Camera-type eye (tissue), 1 donor: Measurements from ENCODE around the gene NRXN2.

DNA sequence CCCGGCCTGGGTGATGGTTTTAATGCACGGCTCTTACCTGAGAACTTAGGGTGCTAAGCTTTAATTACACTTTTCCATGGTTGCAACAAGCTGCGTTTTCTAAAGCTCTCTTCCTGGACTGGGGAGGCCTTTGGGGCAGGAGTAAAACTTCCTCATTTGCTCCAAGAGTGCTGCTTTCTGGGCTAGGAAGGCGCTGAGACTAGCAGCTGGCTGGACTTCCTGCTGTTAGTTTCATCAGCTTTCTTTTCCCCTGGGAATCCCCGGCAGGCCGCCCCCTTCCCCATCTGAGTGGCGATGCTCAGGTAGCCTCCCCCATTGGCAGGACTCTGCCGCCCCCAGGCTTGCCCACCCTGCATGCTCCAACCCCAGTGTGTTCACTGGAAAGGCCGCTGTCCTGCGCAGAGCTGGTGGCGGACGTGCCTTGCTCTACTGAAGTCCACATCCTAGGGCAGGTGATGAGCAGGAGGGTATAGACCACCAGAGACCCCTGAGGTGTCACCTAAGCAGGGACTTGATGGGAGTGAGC lies 922 bp upstream of the FERMT3 start:
- RAMPAGE, long total RNA, result no peak

GRCh38 chr11:64225205-64225513 lies 827 bp downstream of the TRPT1 start:
- RAMPAGE, long total RNA, result no peak

GRCh38 chr11:64239705-64240135 lies 1.2 kb upstream of the ENSG00000286264 start:
- RAMPAGE, long total RNA, result no peak

GRCh38 chr11:64248251-64249107 lies 1.7 kb upstream of the PPP1R14B start:
- RAMPAGE, long total RNA, result no peak

GRCh38 chr11:64250700-64251247 lies 556 bp upstream of the PLCB3 start:
- RAMPAGE, long total RNA, result no peak

DNA sequence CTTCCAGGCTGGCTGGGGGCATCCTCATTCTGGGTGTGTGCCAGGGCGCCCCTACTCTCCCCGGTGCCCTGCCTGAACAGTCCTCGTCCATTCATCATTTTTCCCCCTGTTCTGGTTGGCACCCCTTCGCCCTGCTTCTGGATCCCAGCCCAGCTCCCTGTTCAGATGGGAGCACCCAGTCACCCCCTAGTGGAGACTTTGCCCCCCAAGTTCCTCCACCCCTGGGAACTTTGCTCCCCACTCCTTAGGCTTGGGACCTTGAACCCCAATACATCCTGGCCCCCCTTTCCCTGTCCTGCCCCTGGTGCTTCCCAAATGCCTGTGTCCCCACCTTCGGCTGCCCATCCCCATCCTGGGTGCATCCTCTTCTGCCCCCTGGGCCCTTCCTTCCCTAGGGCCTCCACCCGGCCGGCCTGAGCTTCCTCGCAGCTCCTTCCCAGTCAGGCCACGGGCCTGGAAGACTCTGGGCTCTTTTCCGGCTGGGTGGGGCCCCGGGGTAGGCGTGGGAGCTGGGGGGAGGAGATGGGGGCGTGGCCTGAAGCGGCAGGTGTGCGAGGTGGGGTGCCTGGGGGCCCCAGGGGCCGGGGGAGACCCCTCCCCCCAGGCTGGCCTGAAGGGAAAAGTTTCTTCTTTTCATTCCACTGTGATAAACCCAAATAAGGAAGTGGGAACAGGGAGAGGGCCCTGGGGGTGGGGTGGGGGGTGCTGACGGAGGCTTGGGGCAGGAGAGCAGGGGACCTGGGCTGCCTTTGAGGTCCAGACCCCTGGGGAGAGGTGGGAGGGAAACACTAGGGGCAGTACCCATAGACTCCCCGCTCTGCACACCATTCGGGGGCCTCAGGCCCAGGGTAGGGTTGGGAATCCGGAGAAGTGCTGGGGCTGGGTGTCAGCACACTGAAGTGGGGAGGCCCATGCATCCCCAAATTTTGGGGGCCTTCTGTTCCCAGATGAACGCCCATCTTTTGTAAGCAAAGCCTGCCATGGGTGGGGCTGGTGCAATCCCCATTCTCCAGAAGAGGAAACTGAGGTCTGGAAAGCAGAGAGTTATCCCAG lies 1.1 kb downstream of the PLCB3 start:
- RAMPAGE, long total RNA, result no peak

DNA sequence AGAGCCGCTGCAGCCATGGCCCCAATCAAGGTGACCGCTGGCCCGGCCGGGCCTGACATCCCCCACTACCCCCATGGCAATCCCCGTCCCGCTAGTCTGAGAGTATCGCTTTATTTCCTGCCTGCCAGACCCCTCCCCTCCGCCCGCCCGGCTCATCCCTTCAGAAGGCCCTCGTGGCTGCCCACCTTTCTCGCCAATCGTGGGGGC lies 339 bp downstream of the PRDX5 start:
- RAMPAGE, long total RNA, result no peak

DNA sequence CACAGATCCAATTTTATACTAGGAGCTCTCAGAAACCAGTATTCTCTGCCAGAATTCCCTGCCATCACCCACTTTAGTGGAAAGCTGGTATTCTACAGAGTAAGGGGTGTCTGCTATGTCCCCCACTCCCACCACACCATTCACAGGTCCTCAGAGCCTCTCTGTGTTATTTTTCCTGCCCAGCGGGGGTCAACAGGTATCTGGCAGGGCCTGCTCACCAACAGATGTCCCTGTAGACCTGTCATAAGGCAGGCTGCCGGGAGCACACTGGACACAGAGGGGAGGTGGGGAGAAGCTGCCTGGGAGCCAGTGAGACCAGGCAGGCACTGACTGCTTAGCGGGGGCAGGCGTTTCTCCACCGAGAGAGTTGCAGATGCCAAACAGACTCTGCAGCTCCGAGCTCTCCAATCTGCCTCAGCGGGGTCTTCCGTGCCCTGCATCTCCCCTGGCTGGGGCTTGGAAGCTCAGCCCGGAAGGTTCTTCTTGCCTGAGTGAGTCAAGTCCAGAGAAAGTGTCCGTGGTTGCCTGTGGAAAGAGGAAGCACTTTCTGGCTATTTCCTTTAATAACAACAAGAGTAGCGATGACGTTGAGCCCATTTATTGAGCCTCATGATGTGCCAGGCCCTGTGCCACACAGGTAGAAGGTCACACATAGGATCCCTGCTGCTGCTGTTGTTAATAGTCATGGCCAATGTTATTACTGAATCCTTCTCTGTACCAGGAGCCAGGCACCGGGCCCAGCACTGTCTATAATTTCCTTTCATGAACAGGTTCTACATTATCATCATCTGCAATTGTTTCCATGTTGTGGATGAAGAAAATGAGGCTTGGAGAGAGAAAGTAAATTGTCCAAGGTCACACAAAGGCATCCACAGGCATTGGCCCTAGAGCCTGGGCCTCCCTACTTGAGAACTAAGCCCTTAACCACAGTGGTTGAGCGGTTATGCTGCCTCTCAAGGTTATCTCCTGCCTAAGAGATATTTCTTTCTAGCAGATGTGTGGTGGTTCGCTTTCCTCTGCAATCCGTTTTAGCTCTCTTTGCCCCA lies 26.6 kb downstream of the RPS6KA4 start:
- RAMPAGE, long total RNA, result no peak

GRCh38 chr11:64447739-64448717 lies 89.1 kb downstream of the RPS6KA4 start:
- RAMPAGE, long total RNA, result no peak

DNA sequence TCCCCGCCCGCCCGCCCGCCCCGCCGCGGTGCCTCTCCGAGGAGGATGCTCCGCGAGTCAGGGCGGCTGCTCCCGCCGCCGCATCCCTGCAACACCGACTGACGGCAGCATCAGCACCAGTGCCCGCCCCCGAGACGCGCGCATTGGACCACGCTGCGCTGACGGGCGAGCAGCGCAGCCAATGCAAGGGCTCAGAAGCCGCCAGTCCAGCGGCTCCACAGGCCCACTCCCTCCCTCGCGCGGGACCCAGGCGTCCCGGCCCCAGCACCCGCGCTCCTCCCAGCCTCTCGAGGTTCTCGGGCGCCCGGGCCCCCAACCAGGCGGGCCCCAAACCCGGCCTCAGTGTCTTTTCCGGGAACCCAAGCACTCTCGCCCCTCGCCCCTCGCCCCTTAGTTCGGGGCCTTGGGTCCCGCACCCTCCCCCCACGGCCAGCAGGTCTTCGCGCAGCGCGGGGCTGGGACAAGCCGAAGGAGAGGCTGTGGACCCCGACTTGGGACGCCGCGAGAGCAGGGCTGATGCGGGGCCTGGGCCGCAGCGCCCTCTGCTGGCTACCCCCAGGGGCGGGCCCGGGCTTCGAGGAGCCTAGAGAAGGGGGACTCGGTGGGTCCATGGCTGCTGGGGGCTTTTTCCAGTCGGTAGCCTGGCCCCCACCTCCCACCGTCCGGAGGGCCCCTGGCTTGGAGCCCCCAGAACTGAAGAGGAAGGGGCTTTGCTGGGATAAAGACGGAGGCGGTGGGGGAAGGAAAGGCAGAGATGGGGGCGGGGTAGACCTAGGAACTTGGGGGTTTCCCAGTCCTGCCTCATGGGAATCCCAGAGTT lies at the start of gene NRXN2:
NRXN2 (minus strand) TSS at position 100 of the 820 bp plus-strand sequence.
- RAMPAGE, long total RNA, result no peak

DNA sequence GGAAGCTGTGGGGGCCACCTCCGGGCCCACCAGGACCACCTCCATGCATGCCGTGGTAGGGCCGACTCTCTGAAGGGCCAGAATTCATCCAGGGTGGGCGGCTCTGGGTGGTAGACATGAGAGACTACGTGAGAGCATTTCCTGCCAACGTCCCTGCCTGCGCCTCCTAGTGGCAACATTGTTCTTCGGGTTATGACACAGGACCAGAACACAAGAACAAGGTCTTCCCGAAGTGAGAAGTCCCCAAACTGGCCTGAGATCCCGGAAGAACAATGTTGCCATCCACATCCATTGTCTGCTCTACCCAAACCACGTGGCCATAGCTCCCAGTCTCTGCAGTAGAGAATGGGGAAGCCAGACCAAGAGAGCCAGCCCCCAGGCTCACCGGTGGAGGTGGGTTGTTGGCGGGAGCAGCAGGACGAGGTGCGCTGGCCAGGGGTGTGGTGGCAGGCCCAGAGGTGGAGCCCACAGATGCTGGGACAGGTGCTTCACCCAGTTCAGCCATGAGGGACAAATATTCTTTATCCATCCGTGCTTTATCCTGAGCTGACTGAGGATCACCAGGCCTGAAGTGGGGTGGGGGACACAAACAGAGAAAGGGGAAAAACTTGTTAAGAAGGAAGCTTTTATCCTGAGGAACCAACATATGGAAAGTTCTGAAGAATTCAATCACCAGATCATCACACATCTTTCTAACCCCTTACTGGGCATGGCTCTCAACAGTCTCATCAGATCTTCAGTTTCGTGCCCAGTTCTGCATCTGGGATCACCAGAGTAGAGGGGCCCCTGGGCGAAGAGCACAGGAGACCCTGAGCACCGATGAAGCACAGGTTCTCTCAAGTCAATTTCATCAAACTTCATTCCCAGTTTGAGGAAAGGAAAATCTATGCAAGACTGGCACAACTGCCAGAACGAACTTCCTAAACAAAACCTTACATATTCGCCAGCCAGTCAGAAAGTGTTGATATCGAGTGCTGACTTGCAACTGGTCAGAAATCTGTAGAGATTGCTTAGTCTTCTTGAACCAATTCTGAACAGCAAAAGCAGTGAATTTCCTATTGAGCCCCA lies 8.3 kb upstream of the PYGM start:
- RAMPAGE, long total RNA, result no peak

DNA sequence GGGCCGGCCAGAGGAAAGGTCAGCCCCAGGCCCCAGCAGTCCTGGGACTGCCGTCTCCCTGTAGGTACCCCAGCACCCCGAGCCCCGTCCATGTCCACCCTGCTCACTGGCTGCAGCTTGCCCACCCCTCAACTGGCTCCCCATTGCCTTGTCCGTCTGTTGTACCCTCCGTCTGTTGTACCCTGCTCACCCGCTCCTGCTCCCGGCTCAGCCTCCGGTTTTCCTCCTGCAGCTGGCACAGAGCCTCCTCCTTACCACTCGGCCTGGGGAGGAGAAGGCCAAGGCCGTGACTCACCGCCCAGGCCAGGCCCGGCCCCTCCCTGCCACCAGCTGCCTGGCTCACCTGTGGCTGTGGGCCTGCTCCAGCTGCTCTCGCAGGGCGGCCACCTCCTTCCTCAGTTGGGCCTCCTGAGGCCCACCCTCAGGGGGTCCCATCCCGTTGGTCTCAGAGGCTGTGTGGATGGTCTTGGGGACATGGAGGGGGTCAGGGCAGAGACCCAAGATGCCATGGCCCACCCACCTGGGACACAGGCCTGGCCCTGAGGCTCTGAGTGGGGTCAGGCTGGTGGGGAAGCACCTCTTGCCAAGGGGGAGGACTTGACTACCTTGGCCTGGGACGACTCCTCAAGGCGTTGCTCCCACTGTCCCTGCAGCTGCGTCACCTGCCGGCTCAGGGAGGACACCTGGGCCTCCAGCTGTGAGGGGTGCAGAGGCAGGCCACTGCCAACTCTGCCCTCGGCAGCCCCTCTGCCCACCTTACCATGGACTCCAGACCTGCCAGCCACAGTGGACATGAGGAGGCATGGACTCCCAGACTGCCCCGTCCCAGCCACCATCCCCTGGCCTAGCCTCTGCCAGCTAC lies 9.1 kb downstream of the CDC42BPG start:
- RAMPAGE, long total RNA, result no peak

GRCh38 chr11:64851514-64852538 lies 7.4 kb upstream of the CDC42BPG start:
- RAMPAGE, long total RNA, result no peak

- RAMPAGE, long total RNA, result no peak
Measured at GRCh38 chr11:64878741-64879583, 541 bp upstream of the EHD1 start.

DNA sequence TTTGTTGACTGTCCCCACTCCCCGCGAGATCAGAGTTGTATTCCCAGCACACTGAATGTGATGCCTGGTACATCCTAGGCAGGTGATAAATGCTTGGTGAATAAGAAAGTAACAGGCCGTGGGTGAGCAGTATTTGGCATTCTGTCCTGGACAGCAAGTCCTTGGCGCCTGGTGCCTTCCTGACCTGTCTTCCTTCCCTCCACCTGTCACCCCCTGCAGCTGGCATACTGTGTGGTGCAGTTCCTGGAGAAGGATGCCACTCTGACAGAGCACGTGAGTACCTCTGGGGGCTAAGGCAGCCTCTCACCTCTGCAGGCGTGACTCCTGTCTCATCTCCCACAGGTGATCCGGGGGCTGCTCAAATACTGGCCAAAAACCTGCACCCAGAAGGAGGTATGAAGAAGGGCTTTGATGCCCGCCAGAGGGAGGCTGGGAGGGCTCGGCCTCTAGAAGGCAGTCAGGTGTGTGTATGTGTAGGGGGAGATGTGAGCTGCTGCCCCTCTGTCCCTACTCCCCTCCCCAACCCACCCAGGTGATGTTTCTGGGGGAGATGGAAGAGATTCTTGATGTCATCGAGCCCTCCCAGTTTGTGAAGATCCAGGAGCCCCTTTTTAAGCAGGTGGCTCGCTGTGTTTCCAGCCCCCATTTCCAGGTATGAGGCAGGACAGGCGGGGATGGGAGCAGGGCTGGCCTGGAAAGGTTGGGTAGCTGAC lies 4.3 kb downstream of the GPHA2 start:
- RAMPAGE, long total RNA, result no peak

GRCh38 chr11:64933470-64934137 lies 2.1 kb downstream of the GPHA2 start:
- RAMPAGE, long total RNA, result no peak

DNA sequence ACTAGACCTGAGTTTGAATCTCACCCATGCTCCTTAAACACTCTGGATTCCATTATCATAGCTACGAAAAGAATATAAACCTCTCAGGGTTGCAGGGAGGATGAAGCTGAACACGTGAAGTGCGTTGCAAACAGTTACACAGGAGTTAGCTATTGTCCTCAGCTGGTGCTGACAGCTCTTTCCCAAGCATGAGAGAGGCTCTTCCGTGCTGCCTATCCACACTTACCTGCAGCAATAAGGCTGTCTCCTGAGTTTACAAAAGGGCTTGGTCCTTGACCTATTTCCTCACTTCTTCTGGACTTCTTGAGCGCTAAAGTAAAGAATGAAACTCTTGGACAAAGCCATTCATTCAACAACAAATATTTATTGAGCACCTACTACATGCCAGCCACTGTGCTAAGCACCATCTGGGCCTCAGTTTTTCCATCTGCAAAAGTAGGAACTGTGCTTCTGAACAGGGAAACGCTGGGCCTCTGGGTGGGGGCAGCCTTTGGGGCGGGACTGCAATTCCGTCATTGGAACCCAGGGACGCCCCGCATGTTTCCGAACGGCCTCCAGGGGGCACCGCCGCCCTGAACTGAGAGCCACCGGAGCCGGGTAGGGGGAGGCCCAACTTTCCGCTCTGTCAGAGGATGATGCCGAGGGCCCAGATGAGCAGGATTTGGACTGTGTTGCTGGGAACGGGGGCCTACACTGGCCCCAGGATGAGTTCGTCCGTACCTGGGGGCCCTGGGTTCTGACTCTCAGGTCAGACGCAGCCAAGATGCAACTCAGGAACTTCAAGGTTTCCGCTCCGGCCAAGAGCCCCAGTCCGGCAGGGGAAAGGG lies 631 bp upstream of the ARL2 start:
- RAMPAGE, long total RNA, result no peak

- RAMPAGE, long total RNA, result no peak
Measured at GRCh38 chr11:65048230-65048584, 7.2 kb downstream of the SAC3D1 start.

- RAMPAGE, long total RNA, result no peak
Measured at GRCh38 chr11:65069255-65069782, 11.0 kb upstream of the NAALADL1 start.

DNA sequence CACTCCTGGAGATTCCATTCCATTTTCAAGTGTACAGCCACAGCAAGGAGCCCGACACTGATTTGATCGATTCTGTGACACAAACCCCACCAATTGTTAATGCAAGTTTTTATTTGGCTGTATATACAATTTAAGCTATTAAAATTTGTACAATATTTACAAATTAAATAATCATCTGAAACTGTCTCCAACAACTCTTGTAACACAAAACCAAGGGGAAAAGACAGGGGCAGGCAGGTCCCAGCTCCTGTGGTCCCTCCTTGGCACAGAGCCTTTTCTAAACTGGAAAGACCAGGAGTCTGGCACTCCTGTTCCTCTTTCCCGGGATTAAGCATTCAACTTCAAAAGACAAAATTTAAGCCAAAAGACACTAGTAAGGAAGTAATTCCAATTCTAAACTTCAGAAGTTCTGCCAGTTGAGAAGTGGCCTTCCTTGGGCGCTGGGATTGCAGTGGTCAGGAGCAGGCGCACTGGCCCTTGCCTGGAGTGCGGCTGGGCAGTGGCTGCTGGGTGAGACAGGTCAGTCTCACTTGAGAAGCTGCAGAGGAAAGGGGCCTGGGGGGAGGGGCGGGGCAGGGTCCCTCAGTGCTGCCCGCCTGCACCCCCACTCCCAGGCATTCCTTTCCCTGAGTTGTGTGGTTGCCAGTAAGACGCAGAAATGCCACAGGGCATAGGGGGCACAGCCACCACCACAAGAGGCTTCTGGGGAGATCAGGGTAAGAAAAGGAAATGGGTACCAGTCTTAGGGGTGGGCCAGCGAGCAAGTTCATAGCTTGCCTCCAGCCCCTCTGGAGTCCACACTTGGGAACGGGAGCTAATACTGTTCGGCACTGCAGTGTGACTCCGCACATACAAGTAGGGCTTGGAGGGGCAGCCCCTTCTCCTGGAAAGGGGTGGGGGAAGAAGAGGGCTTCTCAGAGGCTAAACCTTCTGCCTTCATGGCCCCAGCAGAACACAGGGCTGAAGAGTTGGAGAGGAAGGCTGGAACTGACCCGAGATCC lies 5.4 kb downstream of the MRPL49 start:
- RAMPAGE, long total RNA, result no peak